Renal cortical epithelial cell (primary cell): ENCODE measurements around the genes ALYREF, MYADML2 and RAC3.

DNA sequence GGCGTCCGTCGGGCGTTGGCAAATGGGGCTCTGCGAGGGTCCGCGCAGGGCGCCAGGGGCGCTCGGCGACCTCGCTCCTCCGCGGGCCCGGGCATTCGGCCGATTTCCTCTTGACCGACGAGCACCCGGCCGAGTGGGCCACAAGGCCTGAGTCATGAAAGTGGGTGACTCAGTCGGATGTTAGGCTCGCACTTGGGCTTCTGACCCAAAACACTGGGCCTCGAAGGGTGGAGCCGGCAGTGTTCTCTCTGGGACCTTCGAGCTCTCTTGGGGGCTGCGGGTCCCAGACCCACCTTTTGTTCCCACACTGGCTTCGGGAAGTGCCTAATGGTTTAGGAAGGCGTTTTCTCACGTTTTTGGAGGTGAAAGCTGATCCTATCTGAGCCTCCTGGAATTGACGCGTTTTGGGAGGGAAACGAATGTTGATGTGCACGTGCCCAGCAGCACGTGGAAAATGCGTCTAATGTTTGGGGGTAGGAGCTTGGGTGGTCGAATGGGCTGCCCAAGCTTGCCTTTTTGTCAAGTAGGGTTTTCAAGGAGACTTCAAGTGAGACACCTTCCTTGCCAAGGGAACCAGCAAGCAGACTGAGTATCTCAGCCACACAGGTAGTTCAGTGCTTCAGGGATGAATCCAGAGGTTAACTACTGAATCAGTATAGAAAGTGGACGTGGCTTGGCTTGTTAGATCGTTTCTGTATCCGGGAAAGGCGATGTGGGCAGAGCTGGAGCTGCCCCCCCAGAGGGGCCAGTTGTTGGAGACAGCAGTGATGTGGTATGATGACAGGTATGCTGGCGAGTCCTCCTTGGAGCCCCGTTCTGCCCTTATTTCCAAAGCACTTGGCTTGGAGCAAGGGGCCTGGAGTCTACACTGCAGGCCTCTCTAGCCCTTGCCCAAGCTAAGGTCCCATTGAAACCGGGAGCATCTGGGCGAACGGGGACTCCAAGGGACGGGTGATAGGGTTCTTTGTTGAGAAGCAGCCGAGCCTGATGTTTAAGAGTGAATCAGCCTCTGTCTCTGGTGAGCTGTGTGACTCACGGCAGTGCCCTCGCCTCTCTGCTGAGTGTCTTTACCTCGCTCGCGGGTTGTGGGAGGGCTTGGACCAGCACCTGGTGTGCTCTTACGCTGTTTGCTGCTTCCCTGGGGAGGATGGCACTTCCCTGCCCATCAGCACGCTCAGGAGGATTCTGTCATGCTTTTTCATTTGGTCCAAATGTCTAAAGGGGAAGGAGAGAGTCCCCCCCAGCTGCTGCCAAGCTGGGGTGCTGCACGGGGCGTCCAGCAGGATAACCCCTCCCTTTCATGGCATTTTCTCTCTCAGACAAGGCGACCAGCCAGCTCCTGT, 946 bp downstream of the HGS start:
- RRBS: no CpG with 5 or more reads among the region's 58 CpGs

DNA sequence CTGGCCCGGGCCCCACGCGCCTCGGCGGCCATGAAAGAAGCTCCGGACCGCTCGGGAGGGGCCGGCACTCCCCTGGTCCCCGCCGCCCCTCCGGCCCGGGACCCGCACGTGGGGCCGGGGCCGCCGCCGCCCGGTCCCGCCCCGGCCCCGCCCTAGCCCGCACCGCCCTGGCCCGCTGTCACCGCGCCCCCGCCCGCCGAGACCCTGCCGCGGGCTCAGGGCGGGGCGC, 267 bp downstream of the ARHGDIA start:
- RRBS: 0% methylated on average over 1 of the region's 35 CpGs

- RRBS: 1% methylated on average over 33 of the region's 152 CpGs
These were observed at the start of gene ALYREF for GRCh38 chr17:81891092-81892122. Gene ALYREF, minus strand, starts transcription at chr17:81891586.

DNA sequence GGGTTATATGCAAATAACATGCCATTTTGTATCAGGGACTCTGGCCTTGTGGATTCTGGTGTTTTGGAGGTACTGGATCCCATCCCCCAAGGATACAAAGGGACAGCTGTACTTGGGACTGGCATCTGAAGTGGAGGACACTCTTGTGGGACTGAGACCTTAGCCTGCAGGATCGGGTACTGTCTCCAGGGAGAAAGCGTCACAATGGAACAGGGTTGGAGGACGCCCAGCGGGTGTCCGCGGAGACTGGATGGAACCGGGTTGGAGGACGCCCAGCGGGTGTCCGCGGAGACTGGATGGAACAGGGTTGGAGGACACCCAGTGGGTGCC, at the start of gene MYADML2:
Gene MYADML2 (minus strand): TSS at position 131 of the 330 bp plus-strand sequence.
- RRBS: no CpG with 5 or more reads among the region's 11 CpGs

- RRBS: no CpG with 5 or more reads among the region's 33 CpGs
These were observed 16.9 kb downstream of the CENPX start for GRCh38 chr17:82005559-82006420.

DNA sequence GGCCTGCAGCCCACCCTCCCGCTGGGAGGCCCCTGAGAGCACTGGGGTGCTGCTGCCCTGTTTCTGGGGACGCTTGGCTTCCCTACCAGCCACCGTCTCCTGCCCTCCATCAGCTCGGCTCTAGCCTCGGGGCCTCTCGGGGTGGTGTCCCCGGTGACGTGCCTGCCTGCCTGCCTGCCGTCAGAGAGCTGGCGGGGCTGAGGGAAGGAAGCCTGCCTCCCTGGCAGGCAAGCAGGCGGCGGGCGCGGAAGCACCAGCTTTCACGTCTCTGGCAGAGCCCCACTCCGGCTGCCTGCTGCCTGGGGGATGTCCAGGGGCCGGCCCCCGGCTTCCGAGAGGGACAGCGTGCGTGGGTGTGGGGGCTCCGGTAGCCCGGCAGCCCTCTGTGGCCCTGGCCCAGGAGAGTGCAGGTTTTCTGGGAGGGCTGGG, 9.3 kb downstream of the CENPX start:
- RRBS: 94% methylated on average over 6 of the region's 23 CpGs

GRCh38 chr17:82030936-82031890, at the start of gene RAC3:
Gene RAC3, plus strand, starts transcription at chr17:82031678.
- RRBS: 1% methylated on average over 88 of the region's 141 CpGs

GRCh38 chr17:82034885-82035356, 2.6 kb downstream of the DCXR start:
- RRBS: 91% methylated on average over 2 of the region's 12 CpGs

DNA sequence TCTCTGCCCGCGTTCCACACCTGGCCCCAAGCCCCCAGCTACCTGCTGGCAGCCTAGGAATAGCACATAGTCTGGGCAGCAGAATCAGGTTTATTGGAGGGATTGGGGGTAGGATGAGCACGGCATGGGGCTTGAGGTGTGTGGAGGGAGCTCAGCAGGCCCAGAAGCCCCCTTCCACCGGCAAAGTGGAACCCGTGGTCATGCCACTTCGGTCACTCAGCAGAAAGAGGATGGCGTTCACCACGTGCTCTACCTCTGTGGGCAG, 1.8 kb downstream of the DCXR start:
- RRBS: no CpG with 5 or more reads among the region's 8 CpGs

DNA sequence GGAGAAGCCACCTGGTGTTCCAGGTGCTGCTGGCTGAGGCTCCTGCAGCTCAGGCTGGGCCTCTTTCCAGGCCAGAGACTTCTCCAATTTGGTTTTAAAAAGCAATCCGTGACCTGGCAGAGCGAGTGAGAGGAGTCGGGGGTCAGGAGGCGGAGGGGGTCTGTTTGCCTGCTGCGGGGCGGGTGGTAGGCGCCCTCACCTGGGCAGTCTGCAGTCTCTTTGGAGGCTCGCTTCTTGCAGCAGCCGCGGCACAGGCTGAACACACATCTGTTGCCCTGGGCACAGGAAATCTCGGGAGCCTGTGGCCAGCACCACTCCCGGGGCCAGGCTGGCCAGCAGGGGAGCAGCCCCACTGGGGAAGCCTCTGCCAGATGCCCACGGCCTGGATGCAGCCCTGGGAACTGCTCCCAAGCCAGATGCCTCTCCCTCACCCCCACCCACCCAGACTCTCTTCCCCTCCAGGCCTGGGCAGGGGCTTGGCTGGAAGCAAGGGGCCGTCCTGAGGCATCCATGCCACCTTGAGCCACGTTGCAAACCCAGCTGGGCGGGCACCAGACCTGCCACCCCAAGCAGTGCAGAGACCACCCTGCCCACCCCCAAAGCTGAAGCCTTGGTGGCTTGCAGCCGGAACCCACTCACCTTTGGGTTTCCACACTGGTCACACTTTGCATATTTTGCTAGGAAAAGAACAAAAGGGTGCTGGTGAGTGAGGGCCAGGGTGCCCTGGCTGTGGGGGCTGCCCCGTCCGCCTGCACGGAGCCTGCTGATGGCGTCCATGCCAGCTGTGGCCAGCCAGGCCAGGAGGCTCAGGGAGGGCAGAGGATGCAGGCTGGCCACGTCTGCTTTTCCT, 6.7 kb downstream of the GPS1 start:
- RRBS: no CpG with 5 or more reads among the region's 22 CpGs

GRCh38 chr17:82090146-82090785, 7.8 kb downstream of the FASN start:
- RRBS: 100% methylated on average over 1 of the region's 28 CpGs

- RRBS: 80% methylated on average over 1 of the region's 38 CpGs
These were observed 3.1 kb downstream of the FASN start for GRCh38 chr17:82094761-82095532.

- RRBS: no CpG with 5 or more reads among the region's 6 CpGs
These were observed 3.2 kb upstream of the FASN start for GRCh38 chr17:82101261-82101608.

- RRBS: 59% methylated on average over 7 of the region's 30 CpGs
These were observed 8.1 kb upstream of the FASN start for GRCh38 chr17:82105700-82106960.

GRCh38 chr17:82117072-82117432, 19.0 kb upstream of the FASN start:
- RRBS: no CpG with 5 or more reads among the region's 8 CpGs

DNA sequence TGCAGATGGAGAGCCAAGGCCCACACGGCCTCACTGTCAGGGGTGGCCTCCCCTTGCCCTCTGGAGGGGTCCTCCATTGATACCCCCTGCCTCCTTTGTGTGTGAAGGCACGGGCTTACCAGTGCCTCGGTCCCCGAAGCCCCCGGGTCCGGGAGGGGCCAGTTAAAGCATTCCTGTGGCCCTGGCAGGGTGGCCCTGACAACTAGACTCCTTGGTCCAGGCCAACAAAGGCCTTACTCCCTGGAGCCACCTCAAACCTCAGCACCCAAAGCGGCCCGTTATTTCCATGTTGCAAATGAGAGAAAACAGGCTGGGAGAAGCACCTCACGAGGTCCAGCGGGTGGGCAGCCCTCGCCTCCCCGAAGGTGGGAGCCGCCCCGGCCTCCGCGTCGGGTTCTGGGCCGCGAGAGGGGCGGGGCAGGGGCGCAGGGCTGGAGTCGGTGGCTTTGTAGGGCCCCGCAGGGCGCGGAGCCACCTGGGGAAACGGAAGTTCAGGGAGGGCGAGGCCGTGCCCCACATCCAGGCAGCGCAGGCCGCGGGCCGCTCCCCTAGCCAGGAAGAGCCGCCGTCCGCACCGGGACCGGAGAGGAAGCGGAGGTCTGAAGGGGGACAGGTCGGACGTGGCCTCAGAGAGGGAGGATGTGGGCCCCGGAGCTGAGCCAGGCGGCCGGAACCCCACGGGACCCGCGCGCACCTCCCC, 759 bp upstream of the SLC16A3 start:
- RRBS: 9% methylated on average over 8 of the region's 47 CpGs

GRCh38 chr17:82236282-82236760, 7.5 kb downstream of the SLC16A3 start:
- RRBS: 57% methylated on average over 7 of the region's 25 CpGs

- RRBS: no CpG with 5 or more reads among the region's 10 CpGs
These were observed 10.5 kb downstream of the SLC16A3 start for GRCh38 chr17:82239366-82239660.

DNA sequence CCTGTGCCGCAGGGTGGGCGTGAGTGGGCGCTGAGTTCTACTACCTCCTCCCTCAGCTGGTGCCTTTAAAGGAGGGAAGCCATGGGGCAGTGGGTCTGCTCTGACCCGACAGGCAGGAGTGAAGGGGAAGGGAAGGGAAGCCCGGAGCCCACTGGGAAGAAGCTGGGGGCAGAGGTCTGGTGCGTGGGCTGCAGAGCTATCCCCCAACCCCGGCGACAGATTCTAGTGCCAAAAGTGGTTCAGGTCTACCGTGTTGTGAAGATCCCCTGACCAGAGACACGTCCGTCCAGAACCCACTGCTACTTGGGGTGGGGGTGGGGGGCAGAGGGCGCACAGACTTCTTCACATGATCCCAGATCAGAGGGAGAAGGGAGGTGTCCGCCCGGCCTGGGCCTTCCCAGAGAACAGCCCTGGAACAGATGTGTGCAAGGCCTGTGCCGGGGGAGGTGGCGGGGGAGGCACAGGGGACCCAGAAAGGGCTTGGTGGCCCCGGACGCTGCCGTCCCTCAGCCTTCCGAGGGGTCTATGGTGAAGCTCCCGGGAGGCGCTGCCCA, 12.0 kb downstream of the SLC16A3 start:
- RRBS: 59% methylated on average over 11 of the region's 22 CpGs

DNA sequence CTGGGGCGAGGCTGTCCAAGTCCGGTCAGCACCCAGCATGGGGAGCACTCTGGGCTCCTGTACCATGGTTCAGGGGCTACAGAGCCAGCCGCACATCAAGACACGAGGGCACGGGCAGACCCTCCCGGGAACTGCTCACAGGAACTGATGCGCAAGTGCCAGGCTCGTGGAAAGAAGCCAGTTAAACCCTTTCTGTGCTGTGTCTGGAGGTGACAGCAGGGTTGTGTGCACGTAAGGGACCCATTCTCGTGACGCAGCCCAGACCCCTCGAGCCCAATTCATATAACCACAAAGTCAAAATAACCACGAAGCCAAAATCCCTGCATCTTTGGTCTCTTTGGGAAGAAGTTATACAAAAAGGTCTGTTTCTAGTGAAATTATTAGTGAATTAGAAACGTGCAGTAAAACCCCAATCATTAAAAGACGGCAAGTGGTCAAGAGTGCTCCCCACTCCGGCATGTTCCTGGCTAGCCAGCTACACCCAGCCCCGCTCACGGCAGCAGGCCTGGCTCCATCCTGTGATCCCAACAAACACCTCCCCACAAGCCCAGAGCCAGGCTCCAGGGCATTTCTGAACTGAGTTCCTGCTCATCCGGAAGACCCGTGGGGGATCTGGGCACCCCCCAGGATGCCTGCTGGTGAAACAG, 18.8 kb downstream of the SLC16A3 start:
- RRBS: 100% methylated on average over 1 of the region's 20 CpGs